Measurements from ENCODE around the genes CCNYL1 and UNC80.

DNA sequence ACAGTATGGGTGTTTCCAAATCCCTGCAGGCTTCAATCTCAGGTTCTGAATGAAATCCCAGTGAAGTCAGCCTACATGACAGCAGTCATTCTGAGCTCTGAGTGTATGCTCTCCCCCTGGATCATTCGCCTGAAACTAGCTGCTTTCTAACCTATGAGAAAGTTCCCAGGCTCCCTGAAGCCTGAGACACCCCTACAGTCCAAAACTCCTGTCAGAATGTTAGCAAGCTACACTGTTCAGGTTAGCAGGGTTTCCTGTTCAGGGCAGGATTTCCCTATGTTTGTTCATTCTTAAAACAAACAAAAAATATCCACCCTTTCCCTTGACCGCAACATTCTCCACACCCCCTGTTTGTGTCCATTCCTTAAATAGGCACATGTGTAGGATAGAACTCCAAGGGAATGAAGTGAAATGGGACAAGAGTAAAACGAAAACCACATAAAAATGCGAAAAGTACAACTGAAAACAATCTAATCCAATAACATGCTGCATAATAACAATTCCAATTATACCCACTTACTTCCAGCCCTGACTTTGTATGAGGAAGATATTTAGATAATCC lies 83.1 kb downstream of the KLF7 start:
- PRO-cap = no peak

- PRO-cap = no peak
Observed at GRCh38 chr2:207120688-207121418, 44.9 kb downstream of the KLF7 start.

GRCh38 chr2:207141563-207141859 lies 24.2 kb downstream of the KLF7 start:
- PRO-cap = no peak

DNA sequence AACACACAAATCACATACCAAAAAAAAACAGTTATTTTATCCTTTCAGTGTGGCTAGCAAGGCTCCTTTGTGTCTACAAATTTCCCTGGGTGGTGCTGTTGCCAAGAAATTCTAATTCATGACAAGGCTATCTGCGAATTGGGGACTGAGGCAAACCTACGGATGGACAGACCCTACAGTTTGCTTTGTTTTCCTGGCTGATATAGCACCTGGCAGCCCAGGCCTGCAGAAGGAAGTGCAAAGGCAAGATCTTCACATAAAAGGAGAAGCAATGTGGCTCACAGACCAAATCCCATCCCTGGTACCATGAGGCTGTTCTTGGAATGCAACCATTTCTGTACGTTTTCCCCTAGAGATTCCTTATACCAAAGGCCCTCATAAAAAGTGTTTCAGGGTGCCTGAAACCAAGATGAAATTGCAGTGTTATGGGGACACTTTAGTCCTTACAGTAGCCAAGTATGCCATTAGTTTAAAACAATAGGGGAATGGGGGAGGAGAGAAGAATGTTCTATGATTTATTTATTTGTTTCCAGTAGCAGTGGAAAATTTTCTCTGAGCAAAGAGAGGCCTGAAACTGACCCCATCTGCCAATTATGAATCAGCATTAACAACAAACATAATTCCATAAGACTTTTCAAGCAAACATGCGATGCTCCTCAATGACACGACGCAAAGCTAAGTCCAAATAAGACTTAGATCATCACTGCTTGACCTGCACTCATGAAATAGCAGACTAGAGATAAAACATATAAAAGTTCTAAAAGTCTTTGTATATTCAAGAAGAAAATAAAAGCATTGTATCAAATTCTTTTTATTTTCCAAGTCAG lies 4.2 kb downstream of the KLF7 start:
- PRO-cap = no peak

GRCh38 chr2:207163861-207164498 lies 1.8 kb downstream of the KLF7 start:
- PRO-cap = bidirectional peak, plus-strand start at chr2:207164570, minus-strand start at chr2:207164410

DNA sequence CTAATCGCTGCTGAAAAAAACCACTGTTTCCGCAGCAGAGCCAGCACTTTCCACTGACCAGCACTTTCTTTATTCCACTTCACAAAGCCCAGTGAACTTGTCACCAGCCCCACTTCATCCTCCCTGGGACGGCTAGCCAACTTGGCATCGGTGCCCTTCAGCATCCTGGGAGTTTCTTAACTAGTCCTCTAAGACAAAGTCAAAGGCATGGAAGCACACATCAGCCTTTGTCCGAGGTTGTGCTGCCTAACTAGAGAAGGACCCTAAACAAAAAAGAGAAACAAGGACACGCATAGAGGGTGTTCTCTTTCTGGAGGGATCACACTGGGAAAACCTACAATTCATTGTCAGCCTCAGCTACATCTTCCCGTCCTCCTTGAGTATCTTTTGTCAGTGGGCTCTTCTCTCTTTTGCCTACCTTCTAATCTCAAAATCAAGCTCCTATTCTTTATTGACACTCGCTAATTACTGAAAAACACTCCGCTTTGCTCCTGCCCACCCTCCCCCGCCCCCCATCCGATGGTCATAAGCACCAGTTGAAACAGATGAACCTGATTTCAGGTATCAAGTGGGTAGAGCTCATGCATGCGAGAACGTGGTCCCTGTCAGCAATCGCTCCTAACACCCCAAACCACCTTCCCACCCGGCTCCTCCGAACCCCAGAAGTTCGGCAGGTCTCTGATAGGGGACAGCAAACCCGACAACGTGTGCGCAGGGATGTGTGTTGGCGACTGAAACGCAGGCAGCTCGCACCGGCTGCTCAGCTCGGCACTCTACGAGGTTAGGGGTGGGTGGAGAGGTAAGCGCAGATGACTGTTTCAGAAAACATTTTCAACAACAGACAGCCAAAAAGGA lies 1.0 kb downstream of the KLF7 start:
- PRO-cap = bidirectional peak, plus-strand start at position 72 of the sequence, minus-strand start outside the sequence; unidirectional peak, plus-strand start at position 717 of the sequence; bidirectional peak, plus-strand start at position 784 of the sequence, minus-strand start at position 733 of the sequence

DNA sequence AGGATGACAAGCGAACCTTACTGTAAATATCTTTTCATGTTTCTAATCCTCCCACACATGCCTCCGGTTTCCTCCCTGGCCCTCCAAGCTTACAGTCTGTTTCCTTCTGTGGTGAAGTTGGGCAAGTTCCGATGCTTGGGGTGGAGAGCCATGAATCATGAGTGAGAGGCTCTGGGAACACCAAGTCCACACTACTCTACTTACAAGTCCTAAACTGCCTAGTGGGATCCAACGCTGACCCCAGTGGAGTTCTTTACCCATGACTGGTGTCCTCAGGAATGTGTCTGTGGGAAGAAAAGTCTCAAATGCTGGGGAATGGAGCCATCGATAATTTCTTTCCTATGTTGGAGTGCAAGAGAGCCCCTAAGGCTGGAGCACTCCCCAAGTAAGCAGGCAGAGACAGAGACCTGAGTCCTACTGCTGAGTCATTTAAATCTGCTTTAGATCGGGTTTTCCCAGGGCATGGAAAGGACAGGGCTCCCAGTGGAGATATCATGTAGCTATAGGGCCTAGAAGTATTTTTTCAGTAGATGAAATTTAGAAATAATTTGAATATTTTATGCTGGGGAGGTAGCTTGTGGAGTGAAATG lies 73.5 kb upstream of the KLF7 start:
- PRO-cap = no peak

DNA sequence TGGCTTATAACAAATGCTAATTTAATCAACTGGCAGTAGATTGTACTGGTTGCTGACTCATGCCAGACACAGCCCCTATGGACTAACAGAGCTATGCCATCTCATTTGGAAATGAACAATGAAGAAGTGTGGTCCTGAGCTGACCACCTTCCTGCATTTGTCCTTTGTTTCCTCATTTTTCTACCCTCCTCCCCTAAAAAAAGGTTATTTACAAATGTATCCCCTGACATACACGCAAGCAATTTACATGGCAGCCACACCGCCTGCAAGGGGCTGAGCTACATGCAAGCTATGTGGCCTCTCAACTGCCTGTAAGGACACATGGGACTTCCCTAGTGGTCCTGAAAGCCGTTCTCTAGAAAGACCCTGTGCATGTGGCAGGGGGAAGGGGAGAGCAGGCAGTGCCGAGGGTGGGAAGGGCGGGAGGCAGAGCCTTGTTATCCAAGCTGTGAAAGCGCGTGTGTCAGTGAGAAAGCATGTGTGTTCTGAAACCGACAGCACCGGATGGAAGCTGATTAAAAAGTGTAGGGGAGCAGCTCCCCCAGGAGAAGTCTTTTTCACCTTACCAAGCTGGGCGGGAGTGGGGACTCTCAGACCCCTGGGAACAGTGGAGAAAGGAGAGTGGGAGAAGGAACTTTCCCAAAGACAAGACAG lies 91.0 kb upstream of the KLF7 start:
- PRO-cap = no peak

DNA sequence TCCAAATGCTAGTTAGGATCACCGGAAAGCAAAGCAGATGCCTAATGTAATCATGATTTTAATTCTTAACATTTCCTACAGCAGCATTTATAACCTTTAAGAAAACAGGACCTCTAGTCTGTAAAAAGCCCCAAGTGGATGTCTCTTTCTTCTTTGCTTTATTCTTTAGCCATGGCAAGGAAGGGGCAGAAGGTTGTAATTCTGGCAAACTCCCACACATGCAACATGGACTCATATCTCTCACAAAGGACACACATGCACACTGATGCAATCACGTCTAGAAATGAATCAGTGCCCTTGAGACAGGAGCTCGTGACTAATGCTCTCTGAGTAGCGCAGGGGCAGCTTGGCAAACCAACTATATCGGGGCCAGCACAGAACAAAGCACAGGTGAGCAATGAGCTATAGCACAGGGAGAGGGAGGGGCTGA lies 165.0 kb upstream of the KLF7 start:
- PRO-cap = no peak

DNA sequence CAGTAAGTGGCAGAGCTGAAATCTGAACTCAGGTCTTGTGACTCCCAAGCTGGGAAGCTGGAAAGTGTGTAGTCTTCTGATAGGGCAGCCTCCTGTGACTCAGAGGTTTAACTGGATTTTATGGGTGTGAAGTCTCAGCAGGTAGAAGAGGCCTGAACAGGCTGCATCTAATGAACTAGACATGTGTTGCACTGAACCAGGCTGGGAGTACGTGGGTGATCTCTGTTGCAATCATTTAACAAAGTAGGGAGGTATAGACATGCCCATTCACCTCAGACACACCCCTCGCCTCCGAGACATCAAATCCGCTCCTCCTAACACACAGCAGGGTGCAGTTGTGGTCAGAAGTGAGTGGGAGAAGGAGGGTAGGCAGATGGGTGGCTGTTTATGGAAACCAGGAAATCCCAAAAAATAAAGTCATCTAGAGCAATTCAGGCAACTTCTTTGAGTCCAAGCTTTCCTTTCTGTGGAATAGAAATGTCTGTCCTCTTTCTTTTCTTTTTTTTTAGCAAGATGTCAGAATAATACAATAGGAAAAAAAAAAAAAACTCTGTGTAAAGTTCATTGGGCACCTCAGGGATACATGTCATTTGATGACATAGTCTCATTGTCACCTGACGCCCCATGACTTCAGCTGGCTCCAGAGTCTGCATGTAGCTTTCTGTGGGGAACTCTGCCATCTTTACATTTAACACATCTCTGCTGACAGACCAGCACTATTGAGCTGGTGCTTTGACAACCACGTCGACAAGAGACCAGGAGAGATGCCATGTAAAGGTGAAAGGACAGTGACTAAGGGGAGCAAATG lies 172.3 kb upstream of the KLF7 start:
- PRO-cap = no peak

DNA sequence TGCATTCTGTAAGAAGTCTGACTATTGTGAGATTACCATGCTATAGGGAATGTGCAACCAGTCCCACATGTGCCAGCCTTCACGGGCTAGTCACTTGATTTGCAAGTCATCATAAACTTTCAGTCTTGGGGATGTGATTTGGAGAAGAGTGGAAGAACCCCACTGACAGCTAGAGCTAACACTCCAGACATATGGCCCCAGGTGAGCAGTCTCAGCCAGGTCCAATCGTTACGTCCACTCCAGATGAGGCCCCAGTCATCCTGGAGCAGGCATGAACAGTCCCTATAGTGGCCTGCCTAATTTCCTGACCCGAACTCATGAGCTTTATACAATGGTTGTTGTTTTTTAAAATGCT lies 7.2 kb upstream of the CCNYL1 start:
- PRO-cap = no peak

GRCh38 chr2:207711424-207712708 lies at the start of gene CCNYL1:
TSS of gene CCNYL1 (plus strand) at chr2:207711640.
- PRO-cap = bidirectional peak, plus-strand start at chr2:207711522, minus-strand start at chr2:207711333; unidirectional peak, minus-strand start at chr2:207712243

DNA sequence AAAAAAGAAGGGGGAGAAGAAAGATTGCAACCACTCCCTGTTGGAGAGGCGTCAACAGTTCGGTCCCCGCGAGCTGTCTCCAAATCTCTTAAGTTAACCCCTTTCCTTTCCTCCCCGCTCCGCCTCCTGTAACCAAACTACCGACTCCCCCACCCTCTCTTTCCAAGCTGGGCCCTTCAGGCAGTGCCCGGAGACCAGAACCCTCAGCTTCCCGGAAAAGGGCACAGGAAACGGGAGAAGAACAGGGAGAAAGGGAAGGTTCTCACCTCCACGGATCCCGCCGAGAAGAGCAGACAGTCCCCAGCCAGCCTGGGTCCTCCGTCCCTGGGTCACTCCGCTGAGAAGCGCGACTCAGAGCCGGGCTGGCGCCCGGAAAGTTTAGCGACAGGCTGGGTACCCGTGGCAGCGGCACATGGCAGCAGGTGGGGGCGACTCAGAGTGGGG lies 685 bp downstream of the FZD5 start:
- PRO-cap = no peak

- PRO-cap = no peak
Observed at GRCh38 chr2:207897445-207897767, 127.7 kb upstream of the FZD5 start.

- PRO-cap = no peak
Observed at GRCh38 chr2:207928083-207928470, 97.2 kb downstream of the PLEKHM3 start.

DNA sequence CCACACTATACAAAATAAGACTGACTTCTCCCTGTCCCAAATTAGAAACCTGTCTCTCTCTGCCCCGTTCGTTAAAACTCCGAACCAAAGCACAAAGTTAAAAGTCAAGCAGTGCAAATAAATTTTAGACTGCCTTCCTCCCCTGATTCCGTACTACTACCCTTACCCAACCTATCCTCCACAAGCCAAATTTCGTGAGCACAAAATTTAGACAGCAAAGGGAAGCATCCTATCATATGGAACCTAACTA lies 51.5 kb downstream of the PLEKHM3 start:
- PRO-cap = no peak

GRCh38 chr2:208247155-208247743 lies 7.6 kb downstream of the IDH1 start:
- PRO-cap = no peak

DNA sequence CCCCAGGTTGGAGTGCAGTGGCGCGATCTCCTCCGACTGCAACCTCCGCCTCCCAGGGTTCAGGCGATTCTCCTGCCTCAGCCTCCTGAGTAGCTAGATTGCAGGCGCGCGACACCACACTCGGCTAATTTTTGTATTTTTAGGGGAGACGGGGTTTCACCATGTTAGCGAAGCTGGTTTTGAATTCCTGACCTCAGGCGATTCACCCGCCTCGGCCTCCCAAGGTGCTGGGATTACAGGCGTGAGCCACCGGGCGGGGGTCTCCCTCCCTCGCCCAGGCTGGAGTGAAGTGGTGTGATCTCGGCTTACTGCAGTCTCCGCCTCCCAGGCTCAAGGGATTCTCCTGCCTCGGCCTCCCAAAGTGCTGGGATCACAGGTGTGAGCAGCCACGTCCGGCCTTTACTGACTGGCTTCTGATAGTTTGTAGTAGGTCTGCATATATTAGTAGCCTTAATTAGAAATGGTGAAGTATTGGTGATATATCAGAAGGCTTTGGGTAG lies 1.5 kb downstream of the PIKFYVE start:
- PRO-cap = no peak

GRCh38 chr2:208489489-208489932 lies 82.9 kb downstream of the PTH2R start:
- PRO-cap = no peak

GRCh38 chr2:209771269-209772352 lies at the start of gene UNC80:
TSS of gene UNC80 (plus strand) at chr2:209771832.
- PRO-cap = no peak

Data from duodenum (tissue), 1 donor.